Measurements from ENCODE around the gene CFAP77.

- PRO-cap, result unidirectional peak, plus-strand start at chr9:132410211
These were observed at the start of gene CFAP77 for GRCh38 chr9:132409833-132410483. CFAP77 (plus strand) TSS chr9:132410211.

DNA sequence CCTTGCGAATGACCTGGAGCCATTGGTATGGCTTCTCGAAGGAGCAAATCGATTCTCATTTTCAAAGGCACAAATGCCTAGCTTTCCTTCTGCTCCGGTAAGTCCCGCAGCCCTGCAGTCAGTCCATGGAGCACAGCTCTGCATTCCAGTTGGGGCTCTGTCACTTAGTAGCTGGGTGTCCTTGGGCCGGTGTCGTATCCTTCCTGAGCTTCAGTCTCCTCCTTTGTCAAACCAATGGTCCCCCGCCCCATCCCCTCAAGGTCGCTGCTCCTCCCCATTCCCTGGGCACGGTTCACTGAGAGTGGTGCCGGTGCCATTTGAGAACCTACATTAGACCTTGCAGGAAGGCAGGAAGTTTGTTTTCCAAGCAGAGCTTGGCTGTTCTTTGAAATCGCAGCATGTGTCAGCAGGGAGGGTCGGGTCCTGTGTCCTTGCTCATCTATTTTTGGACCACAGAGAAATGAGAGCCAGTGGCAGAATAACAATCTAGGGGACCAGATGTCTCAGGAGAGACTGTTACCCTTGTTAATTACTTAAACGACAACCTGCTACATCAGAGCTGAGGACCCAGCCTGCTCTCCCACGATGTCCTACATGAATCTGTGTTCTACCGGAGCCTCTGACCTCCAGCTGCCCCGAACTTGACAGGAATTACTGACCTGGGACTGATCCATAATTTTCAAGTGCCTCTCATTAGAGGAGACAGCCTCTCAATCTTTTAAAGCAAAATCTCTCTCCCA is 21.7 kb upstream of the BARHL1 start:
- PRO-cap, result no peak

GRCh38 chr9:132669339-132669805 is 411 bp downstream of the DDX31 start:
- PRO-cap, result bidirectional peak, plus-strand start at chr9:132669764, minus-strand start at chr9:132669594

DNA sequence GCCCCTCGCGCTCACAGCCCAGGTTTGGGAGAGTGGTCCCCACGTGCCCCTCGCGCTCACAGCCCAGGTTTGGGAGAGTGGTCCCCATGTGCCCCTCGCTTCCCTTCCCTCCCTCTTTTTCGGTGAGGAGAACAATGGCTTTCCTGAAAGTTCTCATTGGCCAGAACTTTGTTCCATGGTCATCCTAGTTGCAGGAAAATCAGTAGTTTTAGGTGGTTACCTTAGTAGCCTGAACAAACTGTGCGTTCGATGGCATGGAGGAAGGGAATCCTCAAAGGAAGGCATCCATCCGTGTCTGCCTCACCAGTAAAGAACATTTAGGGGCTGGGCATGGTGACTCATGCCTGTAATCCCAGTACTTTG is 46.5 kb downstream of the GTF3C4 start:
- PRO-cap, result no peak

DNA sequence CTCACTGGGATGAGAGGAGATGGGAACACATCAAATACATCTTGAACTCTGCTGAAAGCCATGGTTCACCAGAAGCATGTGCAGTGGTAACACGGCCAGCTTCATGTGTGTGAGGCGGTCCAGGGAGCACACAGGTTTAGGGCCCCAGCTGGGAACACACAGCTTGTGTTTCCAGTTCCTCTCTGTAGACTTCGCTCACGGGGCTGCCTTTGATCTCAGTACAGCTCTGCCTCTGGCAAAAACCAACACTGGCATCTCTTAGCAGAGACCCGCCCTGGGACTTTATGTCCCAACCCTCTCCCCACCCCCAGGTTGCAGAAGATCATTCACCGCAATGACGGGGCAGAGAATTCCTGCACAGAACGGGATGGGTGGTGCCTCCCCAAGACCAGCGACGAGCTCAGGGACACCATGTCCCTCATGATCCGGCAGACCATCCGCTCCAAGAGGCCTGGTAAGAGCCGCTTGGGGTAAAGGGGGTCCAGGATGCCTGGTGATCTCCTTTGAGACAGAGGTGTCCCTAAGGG is 5.3 kb upstream of the CEL start:
- PRO-cap, result no peak

- PRO-cap, result no peak
These were observed 14.1 kb downstream of the CEL start for GRCh38 chr9:133075847-133076412.

DNA sequence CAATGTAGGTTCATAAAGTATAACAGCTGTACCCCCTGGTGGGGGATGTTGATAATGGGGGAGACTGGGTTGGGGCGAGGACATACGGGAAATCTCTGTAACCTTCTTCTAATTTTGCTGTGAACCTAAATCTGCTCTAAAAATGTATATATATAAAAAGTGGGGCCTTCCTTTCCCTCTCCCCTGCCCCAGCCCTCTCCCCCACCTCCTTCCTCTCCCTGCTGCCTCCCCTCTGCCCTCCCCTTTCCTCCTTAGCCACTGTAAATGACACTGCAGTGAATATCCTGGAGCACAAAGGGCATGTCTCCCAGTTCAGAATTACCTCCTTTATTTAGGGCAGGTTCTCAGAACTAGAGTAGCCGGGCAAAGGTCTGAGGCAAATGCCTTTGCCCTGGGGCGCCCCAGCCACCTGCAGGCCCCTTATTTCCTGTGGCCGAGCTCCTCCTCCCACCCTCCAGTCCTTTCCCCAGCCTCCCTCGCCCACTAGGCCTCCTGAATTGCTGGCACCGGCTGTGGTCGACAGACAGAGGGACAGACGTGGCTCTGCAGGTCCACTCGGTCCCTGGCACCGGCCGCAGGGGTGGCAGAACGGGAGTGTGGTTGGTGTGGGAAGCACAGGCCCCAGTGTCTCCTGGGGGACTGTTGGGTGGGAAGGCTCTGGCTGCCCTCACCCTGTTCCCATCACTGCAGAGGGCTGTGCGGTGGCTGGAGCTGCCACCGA is 19.3 kb downstream of the CEL start:
- PRO-cap, result no peak

DNA sequence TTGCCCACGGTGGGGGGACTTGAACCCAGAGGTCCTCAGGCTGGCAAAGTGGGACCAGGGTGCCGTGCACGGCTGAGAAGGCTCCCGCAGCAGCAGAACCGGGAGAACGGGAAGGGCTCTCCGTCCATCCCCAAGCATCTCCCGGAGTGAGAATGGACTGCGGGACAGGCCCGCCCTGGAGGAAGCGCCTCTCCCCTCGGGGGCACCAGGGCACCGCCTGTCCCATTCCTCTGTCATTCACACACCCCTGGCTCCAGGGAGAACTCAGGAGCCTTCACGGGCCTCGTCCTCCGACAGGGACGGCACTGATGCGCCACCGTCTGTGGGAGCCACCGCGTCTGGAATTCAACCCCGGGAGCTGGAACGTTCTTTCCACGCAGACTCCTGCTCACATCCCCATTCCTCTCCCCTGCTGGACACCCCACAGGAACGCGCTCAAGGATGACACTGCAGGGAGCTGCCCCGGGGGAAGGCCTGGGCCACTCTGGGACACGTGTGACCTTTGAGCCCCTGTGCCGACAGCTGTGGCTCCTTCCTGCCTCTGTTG is 16.4 kb upstream of the OBP2B start:
- PRO-cap, result no peak

DNA sequence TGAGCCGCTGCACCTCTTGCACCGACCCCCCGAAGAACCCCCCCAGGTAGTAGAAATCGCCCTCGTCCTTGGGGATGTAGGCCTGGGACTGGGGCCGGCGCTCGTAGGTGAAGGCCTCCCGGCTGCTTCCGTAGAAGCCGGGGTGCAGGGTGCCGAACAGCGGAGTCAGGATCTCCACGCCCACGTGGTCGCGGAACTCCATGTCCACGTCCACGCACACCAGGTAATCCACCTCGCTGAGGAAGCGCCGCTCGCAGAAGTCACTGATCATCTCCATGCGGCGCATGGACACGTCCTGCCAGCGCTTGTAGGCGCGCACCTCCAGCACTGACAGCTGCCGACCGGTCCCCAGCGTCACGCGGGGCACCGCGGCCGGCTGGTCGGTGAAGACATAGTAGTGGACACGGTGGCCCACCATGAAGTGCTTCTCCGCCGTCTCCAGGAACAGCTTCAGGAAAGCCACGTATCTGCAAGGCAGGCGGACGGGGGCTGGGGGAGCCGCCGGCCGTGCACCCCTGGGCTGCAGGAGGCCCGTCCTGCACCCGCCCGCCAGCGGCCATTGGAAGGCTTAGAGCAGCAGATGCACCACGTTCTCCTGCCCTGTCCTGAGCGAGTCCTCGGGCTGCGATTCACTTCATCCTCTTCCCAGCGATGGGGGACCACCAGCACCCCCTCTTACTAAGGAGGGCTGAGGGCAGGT is 47.0 kb upstream of the OBP2B start:
- PRO-cap, result no peak

DNA sequence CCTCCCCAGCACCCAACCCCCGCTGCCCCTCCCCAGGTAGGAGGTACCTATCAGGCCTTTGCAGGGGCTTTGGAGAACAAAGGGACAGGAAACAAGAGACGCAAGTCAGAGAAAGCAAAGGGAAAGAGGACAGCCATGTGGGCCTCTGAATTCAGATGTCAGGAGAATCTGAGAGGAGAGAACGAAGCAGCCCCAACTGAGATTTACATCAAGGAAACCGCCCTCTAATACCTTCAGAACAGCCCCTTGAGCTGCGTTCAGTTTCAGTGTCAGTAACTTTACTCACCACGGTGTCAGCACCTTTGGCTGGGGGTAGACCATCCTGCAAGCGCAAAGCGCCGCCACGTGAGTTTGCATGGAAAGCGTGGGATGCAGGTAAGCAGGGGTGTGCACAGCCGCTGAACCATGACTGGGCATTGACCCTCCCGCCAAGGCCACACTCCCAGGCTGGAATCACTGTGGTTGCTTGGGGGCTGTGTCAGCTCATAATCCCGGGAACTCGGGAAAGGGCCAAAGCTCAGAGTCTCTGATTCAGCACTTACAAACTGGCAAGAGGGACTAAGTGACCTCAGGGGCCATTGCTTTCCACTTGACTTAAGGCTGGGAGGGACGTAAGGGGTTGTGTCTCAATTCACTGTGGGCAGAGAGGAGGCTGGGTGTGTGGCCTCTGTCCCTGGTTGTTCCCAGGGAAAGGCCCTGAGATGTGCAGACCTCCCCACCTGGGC is 48.9 kb upstream of the OBP2B start:
- PRO-cap, result no peak

DNA sequence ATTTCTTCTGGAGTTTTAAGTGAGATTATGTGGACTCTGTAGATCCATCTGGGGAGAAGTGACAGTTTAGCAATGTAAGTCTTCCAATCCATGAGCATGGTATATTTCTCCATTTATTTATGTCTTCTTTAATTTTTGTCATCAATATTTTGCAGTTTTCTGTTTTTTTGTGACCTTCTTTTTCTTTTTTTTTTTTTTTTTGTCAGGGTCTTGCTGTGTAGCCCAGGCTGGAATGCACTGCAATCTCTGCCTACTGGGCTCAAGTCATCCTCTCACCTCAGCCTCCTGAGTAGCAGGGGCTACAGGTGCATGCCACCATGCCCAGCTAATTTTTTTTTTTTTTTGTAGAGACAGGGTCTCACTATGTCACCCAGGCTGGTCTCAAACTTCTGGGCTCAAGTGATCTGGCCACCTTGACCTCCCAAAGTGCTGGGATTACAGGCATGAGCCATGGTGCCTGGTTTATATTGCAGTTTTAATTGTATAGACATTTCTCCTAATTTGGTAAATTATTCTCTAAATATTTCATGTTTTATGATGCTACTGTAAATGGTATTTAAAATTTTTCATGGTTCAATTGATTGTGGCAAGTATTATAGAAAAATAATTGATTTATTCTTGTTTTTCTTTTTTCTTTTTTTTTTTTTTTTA is 58.0 kb upstream of the OBP2B start:
- PRO-cap, result no peak

DNA sequence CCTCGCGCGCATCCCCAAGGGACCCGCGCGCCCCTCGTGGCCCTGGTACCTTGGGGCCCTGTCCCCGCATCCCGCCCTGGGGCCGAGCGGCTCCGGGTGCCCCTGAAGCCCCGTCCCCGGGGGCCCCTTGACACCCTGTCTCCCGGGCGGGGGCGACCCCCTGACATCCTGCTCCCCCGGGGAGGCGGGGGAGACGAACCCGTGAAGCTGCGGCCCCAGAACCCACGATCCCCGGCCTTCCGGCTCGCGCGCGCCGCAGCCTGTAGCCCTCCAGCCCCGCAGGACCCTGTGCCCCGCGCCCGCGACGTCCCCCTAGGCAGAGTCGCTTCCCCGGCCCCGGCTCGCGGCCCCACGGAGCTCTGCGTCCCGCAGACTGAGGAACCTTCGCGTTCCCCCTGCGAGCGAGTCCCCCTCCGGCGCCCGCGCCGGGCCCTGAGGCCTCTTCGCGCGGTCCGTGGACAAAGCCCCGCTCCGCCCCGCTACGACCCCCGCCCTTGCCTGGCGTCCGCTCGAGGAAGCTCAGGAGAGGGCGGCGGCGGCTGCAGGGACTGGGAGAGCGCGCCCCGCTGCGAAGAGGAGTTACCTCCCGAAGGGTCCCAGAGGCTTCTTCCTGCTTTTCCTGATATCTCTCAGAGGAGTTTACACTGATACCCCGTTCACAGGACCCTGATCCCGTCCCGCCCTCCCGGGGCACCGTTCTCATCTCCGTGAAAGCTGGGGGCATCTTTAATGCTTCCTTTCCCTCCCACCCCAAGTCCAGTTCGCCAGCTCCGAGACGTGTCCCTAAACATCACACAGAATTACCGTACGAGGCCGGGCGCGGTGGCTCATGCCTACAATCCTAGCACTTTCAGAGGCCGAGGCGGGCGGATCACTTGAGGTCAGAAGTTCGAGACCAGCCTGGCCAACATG is 60.4 kb downstream of the SURF6 start:
- PRO-cap, result no peak

DNA sequence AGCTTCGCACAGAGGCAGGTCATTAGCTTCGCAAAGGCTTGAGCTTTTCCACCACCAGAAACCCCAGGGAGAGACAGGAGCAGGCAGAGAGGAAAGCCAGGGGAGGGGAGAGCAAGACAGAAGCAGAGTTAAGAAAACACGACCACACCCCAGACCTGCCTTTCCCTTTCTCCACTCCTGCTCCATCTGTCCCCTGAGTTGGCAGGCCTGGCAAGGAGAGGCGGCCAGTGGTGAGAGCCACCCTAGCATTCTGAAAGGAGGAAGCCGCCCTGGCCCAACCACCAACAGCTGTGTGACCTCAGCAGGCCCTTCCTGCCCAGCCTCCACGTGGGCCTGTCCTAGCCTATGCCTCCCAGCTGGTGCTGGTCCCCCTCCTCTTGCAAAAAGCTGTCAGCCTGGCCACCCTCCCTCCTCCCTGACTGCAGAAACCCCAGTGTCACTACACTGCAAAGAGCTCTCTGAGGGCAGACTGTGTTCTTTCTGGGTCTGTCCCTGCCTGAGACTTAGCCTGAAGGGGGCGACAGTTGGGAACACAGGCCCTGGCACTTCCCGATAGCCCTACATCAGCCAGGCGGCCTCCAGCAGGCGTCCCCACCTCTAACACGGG is 5.8 kb upstream of the SURF6 start:
- PRO-cap, result no peak

DNA sequence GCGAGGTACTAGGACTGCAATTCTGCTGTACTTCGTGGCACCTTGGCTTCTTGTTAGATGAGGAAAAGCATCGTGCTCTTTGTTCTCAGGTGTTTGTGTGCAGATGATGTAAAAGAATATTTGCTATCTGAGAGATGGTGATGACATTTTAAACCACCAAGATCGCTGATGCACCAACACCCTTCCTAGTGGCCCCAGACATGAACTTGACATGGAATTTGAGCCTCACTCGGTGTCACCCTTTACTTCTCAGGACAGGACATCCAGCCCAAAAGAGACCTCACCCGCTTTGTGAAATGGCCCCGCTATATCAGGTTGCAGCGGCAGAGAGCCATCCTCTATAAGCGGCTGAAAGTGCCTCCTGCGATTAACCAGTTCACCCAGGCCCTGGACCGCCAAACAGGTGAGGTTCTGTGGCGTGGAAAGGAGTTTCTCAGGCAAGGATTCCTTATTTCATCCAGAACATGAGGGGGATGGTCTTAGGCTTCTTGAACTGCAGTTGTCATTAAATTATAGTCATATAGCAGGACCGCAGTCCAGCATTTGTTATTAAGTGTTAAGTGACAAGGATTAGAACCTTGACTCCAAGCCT is 1.4 kb downstream of the RPL7A start:
- PRO-cap, result no peak

DNA sequence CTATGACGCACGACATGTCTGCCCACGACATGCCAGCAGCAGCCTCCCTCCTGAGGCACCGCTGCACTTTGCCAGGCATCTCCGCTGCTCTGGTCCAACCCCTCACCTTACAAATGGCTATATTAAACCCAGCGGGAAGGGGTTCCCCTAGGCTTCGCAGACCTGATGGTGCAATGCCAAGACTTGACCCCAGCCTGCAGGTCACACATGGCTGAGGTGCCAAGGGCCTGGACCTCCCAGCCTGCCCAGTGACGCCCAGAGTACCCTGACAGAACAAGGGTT is 8.0 kb downstream of the SURF4 start:
- PRO-cap, result no peak

GRCh38 chr9:133374564-133375789 is 883 bp downstream of the SURF4 start:
- PRO-cap, result unidirectional peak, plus-strand start at chr9:133374940; bidirectional peak, plus-strand start at chr9:133375328, minus-strand start at chr9:133375179; bidirectional peak, plus-strand start at chr9:133375523, minus-strand start at chr9:133375373

GRCh38 chr9:133422895-133423548 is 855 bp downstream of the ADAMTS13 start:
- PRO-cap, result no peak

- PRO-cap, result no peak
These were observed 5.6 kb downstream of the ADAMTS13 start for GRCh38 chr9:133427766-133428154.

GRCh38 chr9:133471834-133472366 is 7.0 kb downstream of the SLC2A6 start:
- PRO-cap, result no peak

- PRO-cap, result no peak
These were observed 18.0 kb downstream of the MYMK start for GRCh38 chr9:133506747-133507235.

Measured in osteocyte (in vitro differentiated cells).